Osteoblast (primary cell): ENCODE results near the gene SPRN.

- CAGE, long polyA plus RNA: no peak
- RRBS: no CpG with 5 or more reads among the region's 29 CpGs
Measured at GRCh38 chr10:132563996-132565079, 26.8 kb downstream of the INPP5A start.

DNA sequence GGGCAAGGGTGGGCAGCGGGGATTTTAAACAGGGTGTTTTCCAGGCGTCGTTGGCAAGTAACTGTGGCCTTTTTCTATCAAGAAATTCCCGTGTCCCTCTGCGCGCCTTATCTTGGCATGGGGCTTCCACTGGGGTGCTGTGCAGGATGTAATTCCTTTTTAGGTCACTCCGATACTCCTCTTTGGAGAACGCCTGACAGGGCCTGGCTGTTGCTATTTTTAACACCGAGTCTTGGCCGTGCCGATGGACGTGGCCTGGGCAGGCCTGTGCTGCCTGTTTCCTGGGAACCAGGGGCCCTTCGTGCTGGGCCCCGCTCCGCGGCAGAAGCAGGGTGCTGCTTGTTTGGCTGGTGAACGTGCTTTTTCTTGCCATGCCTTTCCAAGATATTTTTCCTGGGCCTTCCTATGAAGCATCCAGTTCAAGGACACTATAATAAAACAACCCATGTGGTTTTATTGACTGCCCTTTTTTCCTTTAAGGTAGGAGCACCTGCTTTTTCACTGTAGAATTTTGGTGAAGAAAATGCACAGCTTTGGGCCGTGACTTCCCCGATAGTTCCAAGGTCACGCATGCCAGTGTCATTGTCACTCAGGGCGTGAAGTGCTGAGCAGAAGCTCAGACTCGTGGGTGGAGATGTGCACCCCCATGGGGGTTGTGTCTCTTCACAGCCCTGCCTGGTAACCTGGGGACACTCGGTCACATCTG, 94.0 kb downstream of the INPP5A start:
- CAGE, long polyA plus RNA: no peak
- RRBS: no CpG with 5 or more reads among the region's 23 CpGs

DNA sequence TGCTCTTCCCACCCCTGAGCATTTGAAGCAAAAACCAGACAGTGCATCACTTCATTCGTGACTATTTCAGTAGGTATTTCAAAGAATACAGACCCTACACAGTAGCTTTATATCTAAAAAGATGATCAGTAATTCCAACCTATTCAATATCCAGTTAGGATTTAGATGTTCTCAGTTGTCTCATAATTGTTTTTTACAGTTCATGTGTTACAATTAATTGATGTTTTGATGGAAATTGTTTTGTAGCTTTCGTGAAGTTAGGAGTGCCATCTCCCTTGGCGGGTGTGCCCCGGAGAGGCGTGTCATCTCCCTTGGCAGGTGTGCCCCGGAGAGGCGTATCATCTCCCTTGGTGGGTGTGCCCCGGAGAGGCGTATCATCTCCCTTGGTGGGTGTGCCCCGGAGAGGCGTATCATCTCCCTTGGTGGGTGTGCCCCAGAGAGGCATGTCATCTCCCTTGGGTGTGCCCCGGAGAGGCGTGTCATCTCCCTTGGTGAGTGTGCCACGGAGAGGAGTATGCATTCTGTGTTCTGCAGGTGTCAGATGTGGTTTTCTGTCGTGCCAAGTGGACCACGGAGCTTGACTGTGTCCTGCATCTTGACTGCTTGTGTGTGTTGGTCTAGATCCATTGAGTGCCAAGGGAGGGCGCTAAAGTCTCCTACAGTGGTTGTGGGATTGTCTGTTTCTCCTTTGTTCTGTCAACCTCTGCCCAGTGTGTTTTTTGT, 96.5 kb downstream of the INPP5A start:
- CAGE, long polyA plus RNA: no peak
- RRBS: 92% methylated on average over 1 of the region's 17 CpGs

- CAGE, long polyA plus RNA: no peak
- RRBS: 98% methylated on average over 3 of the region's 24 CpGs
Measured at GRCh38 chr10:132655211-132655751, 117.7 kb downstream of the INPP5A start.

- CAGE, long polyA plus RNA: no peak
- RRBS: 39% methylated on average over 6 of the region's 66 CpGs
Measured at GRCh38 chr10:132713503-132714631, 72.1 kb downstream of the NKX6-2 start.

- CAGE, long polyA plus RNA: no peak
- RRBS: no CpG with 5 or more reads among the region's 33 CpGs
Measured at GRCh38 chr10:132774121-132775064, 11.6 kb downstream of the NKX6-2 start.

DNA sequence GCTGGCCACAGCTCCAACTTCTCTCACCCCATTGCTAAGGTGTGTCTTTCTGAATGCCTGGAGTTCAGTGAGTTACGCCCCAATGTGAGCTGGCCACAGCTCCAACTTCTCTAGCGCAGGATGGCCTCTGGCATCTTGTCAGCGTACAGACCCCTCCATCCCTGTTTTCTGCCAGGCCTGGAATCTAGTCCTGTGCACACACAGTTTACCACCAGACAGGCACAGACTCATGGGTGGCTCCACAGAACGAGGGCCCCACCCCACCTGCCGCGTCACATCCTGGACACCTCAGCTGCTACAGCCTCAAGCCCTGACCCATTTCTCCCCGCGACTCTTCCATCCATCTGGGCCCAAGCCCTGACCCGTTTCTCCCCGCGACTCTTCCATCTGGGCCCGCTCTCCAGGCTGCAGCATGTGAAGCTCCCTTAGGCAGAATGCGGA, 39.2 kb downstream of the CFAP46 start:
- CAGE, long polyA plus RNA: no peak
- RRBS: no CpG with 5 or more reads among the region's 13 CpGs

- CAGE, long polyA plus RNA: no peak
- RRBS: no CpG with 5 or more reads among the region's 63 CpGs
Measured at GRCh38 chr10:132964729-132965875, 22.7 kb upstream of the CFAP46 start.

GRCh38 chr10:133088598-133088889, 820 bp downstream of the ADGRA1 start:
- CAGE, long polyA plus RNA: no peak
- RRBS: 3% methylated on average over 11 of the region's 31 CpGs

- CAGE, long polyA plus RNA: no peak
- RRBS: no CpG with 5 or more reads among the region's 2 CpGs
Measured at GRCh38 chr10:133153887-133154227, 6.2 kb upstream of the KNDC1 start.

- CAGE, long polyA plus RNA: no peak
- RRBS: 20% methylated on average over 5 of the region's 11 CpGs
Measured at GRCh38 chr10:133229028-133229528, 939 bp upstream of the UTF1 start.

GRCh38 chr10:133235234-133235842, 2.3 kb upstream of the VENTX start:
- CAGE, long polyA plus RNA: no peak
- RRBS: 4% methylated on average over 16 of the region's 47 CpGs

DNA sequence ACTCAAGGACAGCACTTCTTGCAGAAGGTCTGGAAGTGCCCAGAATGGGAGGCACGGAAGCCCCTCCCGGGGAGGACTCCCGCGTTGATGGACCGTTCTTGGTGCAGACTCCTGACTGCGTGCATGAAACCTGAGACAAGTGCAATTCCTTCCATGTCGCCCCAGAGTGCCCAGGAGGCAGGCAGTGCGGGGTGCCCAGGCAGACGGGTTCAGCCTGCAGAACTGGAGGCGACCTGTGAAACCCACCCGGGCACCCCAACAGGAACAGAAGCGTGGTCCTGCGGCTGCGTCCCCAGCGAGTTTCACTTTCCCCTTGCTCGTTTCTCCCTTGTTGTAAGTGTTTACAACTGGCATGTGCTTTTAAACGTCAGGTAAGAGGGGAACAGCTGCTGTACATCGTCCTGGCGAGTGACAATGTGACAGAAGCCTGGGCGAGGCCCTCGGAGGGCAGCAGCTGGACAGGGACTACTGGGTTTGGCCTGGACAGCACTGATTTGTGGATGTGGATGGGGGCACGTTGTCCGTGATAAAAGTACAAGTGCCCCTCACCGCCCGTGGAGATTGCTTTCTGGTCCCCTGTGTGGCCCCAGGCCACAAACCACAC, 3.8 kb downstream of the VENTX start:
- CAGE, long polyA plus RNA: no peak
- RRBS: no CpG with 5 or more reads among the region's 25 CpGs

- CAGE, long polyA plus RNA: no peak
- RRBS: 6% methylated on average over 46 of the region's 96 CpGs
Measured at GRCh38 chr10:133260796-133262051, 15.4 kb downstream of the ADAM8 start.

GRCh38 chr10:133288466-133289531, 12.1 kb upstream of the ADAM8 start:
- CAGE, long polyA plus RNA: no peak
- RRBS: 95% methylated on average over 5 of the region's 39 CpGs

DNA sequence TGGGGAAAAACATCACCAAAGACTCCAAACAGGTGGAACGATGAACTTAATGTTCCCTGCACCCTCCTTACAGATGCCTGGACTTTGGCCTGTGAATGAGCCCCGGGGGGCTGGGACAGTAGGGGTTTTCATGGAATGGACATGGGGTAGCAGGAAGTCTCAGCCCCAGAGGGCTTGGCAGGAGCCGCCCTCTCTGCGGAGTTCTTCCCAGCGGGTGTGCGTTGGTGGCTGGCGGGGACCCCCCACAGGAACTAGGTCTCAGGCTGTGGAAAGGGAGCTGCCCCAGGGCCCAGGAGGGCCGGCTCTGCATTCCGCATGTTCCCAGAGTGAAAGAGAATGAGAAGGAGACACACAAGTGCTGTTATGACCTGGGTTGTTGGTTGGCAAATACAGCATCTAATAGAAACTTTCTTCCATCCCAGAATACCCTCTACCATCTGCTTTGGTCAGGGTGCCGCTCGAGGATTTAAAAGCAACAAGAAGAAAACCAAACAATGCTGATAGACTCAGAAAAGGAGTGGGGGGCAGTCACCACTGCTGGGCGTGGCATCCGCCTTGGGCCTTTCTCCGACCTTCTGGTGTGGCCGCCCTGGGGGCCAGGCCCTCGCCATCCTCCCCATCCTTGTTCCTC, 3.8 kb downstream of the ZNF511 start:
- CAGE, long polyA plus RNA: no peak
- RRBS: no CpG with 5 or more reads among the region's 16 CpGs

GRCh38 chr10:133424550-133424863, at the start of gene SPRN:
TSS of gene SPRN (minus strand) at chr10:133424625.
- CAGE, long polyA plus RNA: no peak
- RRBS: no CpG with 5 or more reads among the region's 36 CpGs

DNA sequence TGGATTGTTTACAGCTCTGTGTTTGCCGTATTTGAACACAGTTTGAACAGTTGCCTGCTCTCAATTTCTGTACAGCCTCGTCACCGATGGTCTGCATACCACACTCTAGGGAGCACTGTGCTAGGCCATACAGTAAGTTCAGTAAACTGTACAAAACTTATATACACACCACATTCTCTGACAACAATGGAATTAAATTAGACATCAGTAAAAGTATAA, 11.1 kb upstream of the CYP2E1 start:
- CAGE, long polyA plus RNA: no peak
- RRBS: no CpG with 5 or more reads among the region's 3 CpGs

- CAGE, long polyA plus RNA: no peak
- RRBS: 3% methylated on average over 5 of the region's 70 CpGs
Measured at GRCh38 chr10:133528687-133529755, 1.9 kb downstream of the CYP2E1 start.

DNA sequence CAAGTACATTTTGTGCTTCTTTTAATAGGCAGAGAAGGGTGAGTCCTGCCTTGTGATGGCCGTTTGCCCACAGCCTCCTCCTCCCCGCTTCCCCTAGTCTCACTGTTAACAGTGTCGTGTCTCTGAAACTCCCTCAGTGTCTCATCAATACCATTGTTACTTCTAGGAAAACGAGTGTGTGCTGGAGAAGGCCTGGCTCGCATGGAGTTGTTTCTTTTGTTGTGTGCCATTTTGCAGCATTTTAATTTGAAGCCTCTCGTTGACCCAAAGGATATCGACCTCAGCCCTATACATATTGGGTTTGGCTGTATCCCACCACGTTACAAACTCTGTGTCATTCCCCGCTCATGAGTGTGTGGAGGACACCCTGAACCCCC, 11.4 kb downstream of the CYP2E1 start:
- CAGE, long polyA plus RNA: no peak
- RRBS: no CpG with 5 or more reads among the region's 9 CpGs